Mesenchymal stem cell of the bone marrow (primary cell): ENCODE measurements around a stretch of chr18.

GRCh38 chr18:62621395-62622052, 93.8 kb upstream of the PHLPP1 start:
- CAGE, long polyA plus RNA, result no peak

DNA sequence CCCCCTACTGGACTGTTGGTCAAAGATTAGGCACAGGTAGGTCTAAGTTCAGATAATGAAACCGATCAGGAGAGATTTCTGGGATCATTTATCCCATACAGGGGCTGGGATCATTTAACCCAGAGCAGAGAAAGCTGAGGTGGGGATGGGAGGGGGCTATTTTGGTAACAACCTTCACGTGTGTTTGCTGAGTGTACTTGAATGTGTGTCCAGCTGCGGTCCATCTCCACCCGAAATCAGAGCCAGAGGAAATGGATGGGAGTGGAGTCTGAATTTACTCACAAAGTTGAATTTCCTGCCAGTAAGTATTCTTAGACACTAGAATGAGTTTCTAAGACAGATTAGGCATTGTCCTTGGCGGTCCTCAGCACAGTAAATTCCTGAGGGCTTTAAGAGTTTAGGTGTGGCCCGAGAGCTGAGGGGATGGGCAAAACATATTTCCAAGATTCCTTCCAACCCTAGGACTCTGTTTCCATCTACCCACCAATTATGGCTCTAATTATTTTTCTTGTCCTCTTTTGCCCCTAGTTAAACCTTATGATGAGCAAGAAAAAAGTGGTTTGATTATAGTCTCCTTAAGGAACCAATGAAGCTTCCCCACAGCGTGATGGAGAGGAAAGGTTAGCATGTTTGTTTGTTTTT, 90.4 kb upstream of the PHLPP1 start:
- CAGE, long polyA plus RNA, result no peak

- CAGE, long polyA plus RNA, result no peak
These were observed 82.6 kb upstream of the PHLPP1 start for GRCh38 chr18:62632739-62633190.

DNA sequence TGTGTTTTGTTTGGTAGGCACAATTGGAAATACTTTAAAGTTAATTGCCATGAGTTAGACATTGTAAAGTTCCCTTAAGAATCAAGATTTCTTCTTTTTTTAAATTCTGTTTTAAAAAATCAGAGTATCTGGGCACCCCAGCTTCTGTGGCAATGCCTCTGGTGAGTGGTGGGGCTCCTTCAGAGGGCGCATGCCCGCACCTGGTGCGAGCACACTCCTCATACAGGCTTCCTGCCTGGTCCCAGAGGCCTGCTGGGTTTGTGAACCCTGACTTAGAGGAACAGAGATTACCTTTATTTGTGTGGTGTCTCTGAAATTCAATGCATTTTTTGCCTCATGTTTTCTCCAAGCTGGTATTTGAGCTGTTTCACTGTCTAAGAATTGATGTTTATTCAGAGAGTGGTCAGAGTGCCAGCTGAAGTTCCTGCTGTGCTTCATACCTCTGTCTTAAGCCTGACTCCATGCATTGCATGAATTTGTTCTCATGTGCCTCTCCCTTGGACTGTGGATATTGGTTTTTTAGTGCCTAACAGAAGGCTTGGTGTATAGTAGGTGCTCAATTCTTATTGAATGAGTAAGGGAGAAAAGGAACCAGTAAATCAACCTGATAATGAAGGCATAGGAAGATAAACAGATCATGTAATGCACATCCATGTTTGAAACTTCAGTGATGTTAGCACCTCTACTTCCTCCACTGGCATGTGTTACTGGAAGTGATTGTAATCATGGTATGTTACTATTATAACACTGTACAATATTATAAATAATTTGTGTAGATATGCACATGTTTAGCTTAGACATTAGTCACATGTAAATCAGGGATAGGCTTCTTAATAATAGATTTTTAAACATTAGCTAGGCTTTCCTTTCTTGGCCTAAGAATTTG, 28.9 kb downstream of the PHLPP1 start:
- CAGE, long polyA plus RNA, result no peak

DNA sequence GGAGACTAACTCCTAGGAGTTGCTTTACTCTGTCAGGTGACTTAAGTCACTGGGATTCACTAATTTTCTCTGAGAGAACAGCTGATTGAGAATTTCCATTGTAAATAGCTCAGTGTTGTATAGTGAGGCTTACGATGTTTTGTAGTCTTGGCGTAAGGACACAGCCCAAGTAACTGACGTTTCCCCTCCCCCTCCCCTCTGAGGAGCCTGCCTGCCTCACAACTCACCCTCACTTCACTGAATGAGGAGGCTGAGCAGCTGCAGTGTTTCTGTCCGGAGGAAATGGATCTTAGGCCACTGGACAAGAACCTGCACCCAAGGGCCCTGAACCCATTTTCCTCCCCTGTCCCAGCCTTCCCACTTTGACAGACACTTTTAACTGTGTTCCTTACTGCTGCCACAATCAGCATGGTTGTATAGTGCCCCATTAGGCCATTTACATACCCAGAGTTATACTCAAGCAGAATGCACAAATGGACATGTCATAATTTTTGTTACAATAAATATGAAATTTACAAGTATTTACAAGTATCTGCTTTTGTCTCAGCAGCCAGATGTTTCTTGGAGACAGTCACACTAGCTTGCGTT, 264.7 kb downstream of the PHLPP1 start:
- CAGE, long polyA plus RNA, result no peak

- CAGE, long polyA plus RNA, result no peak
These were observed 219.8 kb downstream of the BCL2 start for GRCh38 chr18:63099780-63100084.

DNA sequence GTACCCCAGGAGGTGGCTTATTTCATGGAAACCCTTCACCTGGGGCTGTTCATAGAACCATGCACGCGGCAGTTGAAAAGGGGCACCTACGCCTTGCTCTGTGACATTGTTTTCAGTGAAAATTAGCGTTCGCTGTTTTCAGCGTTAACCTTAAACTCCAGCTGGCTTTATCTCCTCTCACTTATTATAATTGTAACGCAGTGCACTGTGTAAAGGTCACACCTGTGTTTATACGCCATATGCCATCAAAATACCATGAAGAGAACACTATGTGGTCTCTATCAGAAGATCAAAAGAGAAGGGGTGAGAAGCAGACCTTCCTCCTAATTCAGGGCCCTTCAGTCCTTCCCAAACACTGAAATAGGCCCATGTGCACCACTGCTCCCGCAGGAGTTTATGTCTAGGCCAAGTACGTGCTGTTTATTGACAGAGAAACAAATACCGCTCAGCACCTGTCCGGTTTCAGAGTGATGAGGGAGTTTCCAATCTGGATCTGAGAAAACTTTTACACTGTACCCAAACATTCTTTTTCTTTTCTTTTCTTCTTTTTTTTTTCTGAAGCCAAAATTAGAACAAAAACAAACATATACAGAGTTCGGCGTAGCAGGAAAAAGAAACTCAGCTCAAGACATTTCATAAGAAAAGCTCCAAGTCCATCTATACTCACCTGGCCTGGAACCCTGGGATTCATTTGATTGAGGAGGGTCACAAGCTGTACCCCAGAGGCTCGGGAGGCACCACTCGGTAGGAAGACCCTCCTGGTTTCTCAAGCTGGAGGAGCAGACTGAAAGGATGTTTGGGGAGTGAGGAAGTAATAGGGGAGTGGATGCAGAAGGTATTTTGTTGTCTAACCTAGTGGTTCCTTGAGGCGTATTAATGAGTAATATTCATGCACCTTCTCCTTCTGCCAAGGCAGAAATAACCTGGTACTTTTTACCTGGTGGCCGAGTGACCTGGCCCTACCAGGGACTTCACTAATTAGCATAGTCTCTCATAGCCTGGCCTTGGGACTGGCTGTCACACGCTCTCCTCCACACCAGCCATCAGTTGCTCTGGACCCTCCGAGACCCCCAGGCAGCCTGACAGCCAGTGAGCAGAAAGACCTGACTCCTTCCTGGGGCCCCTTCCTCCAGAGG, 161.8 kb downstream of the BCL2 start:
- CAGE, long polyA plus RNA, result no peak

GRCh38 chr18:63182319-63182645, 137.3 kb downstream of the BCL2 start:
- CAGE, long polyA plus RNA, result no peak

GRCh38 chr18:63236923-63237590, 82.5 kb downstream of the BCL2 start:
- CAGE, long polyA plus RNA, result no peak

DNA sequence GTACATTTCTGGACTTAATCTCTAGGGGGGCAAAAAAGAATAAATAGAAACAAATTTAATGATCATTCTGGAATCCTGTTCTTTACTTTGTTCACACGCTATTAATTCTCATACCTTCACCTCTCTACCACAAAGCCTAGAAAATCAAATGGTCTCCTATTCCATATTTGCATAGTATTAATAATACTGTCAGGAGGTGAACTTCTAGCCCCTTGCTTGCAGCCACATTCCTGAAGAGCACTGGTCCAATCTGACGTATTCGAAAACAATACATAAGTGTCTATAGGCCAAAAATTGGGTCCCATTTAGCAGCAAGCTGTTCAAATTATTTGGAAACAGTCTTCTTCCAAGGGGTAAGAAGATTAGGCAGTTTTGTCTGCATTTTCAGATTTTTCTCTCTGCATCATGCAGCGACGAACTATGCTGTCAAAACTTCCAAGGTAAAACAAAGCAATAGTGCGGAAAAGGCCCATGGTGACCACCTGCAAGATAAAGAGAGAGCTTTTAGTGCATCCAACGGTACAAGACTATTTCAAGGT, 11.9 kb upstream of the BCL2 start:
- CAGE, long polyA plus RNA, result no peak

DNA sequence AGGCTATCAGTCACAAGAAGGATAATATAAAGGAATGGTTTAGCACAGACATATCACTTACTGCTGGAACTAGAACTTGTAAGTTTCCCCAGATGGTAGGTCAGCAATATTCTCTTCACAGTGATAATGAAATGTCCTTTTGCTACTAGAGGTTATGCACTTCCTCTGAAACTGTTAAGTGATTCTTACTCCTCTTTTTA, 19.4 kb downstream of the VPS4B start:
- CAGE, long polyA plus RNA, result no peak

- CAGE, long polyA plus RNA, result no peak
These were observed 822 bp downstream of the VPS4B start for GRCh38 chr18:63421472-63421835.

GRCh38 chr18:63546670-63547171, 4.6 kb downstream of the SERPINB12 start:
- CAGE, long polyA plus RNA, result no peak

DNA sequence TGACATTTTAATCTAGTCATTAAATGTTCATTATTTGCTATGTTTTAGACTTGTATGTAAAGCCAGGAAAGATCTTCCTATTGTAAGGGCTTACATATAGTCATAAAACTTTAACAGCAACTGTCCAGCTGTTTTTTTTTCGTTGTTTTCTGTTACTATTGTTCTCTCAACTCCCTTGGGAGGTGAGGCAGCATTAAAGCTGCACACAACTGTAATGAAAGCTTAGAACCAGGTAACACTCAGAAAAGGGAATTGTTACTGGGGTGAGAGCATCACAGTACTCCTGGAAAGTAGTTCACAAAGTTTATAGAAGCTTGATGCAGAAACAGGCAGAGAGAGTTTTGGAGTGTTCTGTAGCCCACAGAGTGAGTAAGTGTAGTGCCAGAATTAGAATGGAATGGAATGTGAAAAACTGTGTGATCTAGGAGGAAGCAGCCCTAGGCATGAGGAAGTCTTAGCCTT, 10.7 kb downstream of the SERPINB12 start:
- CAGE, long polyA plus RNA, result no peak

DNA sequence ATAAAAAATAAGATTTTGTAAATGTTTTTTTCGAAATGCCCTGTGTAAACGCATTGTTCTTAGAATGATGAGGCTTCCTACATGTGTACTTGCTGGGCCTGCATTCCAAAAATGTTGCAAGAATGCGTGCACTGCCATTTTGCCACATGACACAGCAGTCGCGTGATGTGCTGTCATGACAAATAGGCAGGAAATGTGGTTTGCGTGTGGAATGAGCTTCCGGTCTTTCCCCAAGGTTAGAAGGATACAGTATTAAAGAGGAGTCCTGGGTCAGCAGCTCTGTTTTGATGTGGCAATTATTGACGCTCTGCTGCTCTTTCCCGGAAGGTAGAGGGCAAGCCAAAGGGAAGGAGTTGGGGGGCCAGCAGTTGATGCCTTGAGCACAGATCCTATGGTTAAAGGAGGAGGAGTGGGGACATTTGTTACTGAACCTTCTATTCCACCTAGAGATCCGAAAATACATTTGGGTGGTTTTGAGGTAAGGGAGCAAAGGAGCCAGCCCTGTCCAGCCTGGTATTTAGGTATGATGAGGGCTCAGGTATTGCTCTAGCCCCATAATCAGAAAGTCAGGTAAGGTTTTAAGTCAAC, 18.0 kb upstream of the SERPINB2 start:
- CAGE, long polyA plus RNA, result no peak

DNA sequence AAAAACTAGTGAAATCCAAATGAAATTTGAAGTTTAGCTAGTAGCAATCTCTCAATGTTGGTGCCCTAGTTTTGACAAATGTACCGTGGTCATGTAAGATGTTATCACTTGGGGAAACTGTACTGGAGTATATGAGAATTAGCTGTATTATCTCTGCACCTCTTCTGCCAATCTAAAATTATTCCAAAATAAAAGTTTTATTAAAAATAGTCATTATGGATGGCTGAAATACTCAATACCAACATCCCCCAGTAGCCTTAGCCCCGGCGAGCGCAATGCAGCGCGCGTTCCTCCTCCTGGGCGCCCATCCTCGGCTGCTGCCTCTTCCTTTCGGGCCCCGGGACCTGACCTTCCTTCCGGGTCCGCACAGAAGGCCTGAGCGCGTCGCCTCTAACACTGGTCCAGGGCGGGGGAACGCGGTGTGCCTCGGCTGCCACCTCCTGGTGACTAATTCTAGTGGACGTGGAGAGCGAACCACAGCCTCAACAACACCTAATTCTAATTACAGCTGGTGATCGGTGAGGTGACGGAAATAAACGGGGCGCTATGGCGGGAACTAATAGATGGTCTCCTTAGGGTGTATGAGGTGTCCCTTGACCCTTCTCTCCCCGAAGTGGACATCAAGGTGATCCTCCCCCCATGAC, 13.1 kb upstream of the HMSD start:
- CAGE, long polyA plus RNA, result no peak

- CAGE, long polyA plus RNA, result no peak
These were observed 43.1 kb downstream of the CCDC102B start for GRCh38 chr18:68840897-68841419.

DNA sequence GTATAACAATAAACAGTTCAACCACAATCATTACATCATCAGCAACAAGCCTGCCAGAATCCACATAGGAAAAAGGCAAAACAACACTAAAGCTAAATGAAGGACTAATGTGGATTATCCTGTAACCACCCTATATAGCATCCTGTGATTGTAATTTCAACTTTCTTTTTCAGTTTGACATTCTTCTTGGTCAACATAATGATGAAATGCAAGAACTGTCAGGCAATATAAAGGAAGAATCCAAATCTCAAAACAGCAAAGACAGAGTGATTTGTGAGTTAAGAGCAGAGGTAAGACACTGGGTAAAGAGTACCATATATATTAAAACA, 76.6 kb downstream of the CCDC102B start:
- CAGE, long polyA plus RNA, result no peak

DNA sequence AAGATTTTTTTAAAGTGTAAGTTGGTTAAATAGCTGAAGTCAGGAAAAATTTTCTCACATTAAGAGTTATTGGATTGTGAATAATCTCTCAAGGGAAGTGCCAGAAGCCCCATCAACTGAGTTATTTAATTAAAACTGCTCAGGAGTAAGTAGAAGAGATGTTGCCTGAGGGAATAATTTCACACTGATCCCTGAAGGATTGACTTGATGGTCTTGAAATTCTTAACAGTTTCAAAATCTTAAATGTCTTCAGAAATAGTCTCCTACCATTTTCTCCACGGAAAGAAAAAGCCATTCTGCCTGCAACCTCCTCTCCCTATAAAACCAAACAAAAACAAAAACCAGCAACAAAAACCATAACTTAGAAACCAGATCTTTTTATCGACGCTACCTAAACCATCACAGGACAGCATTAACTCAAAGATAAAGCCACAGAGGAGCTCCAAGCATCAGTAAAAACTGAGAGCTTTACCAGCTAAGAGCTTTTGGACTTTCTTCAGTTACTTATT, 13.0 kb downstream of the CD226 start:
- CAGE, long polyA plus RNA, result no peak

DNA sequence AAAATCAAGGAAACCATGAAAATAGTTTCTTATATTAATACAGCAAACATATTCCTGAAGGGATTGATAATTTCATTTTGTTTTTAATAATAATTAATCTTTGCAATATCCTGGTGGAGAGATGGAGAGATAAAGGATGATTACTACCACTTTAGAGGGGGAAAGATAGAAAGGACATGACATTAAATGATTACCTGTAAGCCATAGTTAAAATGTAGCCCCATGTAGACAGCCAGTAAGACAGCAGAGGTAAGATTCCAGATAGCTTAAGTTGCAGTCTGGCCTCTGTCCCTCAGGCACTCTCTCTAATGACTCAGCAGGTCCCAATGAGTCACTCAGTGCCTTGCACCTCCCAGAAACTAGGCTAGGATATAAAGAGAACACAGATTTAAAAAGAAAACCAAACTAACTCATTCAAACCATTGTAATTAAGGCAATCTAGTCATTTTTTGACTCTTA, 48.2 kb downstream of the SOCS6 start:
- CAGE, long polyA plus RNA, result no peak